H4 (cell line): Measurements from ENCODE around the gene WDR37.

DNA sequence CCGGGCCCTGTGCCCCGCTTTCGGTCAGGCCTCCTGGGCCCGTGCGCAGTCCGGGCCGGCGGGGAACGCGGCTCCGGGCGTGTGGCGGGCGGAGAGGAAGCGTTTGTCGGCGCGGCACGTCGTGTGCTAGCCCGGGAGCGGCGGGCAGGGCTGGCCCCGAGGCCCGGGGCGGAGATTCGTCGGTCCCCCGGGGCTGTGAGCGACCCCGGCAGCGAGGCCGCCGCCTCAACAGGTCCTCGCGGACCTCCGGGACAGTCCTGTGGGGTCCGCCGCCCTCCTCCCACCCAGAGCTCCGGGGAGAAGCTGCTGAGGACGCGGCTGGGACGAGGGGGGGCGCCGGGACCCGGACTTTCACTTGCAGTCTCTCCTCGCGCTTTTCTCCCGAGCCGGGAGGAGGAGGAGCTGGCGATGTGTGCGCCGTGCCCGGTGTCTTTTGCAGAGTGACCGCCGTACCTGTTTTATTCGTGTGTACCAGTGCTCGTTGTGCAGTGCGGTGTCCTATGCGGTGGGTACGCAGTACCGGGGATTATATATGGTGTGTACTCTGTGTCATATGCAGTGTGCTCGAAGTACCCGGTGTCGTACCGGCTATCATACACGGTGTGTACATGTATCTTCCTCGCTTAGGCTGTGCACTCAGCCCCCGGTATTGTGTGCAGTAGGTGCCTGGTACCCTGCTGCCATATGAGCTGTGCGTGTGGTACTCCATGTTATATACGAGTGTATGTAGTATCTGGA is 827 bp downstream of the ZMYND11 start:
- RAMPAGE, long total RNA: no peak

DNA sequence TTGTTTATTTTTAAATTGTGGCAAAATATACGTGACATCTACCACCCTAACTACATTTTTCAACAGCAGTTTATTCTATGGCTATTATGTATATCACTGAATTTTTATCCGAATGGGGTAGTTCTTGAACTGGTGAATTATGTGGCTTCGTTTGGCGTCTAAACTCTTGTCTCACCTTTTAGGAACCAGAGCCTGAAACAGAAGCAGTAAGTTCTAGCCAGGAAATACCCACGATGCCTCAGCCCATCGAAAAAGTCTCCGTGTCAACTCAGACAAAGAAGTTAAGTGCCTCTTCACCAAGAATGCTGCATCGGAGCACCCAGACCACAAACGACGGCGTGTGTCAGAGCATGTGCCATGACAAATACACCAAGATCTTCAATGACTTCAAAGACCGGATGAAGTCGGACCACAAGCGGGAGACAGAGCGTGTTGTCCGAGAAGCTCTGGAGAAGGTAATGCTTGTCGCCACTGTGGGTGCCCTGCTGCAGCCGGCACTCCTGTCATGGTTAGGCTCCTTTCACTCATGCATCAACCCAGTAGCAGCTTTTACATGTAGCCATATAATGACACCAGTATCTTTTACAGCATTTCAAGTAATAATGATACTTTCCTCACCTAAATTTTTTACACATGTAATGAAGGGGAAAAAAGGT is 113.0 kb downstream of the ZMYND11 start:
- RAMPAGE, long total RNA: no peak

GRCh38 chr10:387709-388366 is 252.6 kb downstream of the ZMYND11 start:
- RAMPAGE, long total RNA: no peak

- RAMPAGE, long total RNA: no peak
Observed at GRCh38 chr10:454643-455259, 234.7 kb downstream of the DIP2C start.

DNA sequence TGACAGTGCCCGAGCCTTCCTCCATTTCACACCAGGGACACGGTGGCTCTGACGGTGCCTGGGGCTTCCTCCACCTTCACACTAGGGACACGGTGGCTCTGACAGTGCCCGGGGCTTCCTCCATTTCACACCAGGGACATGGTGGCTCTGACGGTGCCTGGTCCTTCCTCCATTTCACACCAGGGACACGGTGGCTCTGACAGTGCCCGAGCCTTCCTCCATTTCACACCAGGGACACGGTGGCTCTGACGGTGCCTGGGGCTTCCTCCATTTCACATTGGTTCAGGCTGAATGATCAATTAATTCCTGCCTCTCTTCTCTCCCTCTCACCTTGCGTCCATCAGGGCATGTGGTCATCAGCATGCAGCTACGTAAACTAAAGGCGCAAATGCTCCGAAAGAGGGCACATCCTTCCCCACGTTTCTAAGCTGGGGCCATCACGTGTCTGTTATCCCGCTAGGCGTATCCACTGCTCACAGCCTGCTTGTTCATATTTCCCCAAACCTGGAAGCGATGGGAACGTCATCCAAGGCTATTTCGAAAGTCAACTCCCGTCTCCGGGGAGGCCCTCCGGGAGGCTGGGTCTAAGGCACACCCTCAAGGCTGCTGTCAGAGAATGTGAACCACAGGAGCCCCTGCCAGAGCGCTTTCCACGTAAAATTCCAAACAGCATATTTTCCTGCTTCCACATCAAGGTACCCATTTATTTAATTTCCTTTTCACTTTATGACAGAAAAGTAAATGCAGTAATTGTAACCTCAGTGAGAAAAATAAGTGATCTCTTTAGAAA is 199.3 kb downstream of the DIP2C start:
- RAMPAGE, long total RNA: no peak

DNA sequence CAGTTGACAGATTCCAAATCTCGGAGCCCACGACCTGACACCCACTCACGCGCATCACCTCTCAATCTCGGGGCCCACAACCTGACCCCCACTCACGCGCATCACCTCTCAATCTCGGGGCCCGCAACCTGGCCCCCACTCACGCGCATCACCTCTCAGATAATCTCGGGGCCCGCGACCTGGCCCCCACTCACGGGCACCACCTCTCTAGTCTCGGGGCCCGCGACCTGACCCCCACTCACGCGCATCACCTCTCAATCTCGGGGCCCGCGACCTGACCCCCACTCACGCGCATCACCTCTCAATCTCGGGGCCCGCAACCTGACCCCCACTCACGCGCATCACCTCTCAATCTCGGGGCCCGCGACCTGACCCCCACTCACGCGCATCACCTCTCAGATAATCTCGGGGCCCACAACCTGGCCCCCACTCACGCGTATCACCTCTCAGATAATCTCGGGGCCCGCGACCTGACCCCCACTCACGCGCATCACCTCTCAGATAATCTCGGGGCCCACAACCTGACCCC is 105.1 kb downstream of the DIP2C start:
- RAMPAGE, long total RNA: no peak

- RAMPAGE, long total RNA: no peak
Observed at GRCh38 chr10:593798-594512, 95.5 kb downstream of the DIP2C start.

DNA sequence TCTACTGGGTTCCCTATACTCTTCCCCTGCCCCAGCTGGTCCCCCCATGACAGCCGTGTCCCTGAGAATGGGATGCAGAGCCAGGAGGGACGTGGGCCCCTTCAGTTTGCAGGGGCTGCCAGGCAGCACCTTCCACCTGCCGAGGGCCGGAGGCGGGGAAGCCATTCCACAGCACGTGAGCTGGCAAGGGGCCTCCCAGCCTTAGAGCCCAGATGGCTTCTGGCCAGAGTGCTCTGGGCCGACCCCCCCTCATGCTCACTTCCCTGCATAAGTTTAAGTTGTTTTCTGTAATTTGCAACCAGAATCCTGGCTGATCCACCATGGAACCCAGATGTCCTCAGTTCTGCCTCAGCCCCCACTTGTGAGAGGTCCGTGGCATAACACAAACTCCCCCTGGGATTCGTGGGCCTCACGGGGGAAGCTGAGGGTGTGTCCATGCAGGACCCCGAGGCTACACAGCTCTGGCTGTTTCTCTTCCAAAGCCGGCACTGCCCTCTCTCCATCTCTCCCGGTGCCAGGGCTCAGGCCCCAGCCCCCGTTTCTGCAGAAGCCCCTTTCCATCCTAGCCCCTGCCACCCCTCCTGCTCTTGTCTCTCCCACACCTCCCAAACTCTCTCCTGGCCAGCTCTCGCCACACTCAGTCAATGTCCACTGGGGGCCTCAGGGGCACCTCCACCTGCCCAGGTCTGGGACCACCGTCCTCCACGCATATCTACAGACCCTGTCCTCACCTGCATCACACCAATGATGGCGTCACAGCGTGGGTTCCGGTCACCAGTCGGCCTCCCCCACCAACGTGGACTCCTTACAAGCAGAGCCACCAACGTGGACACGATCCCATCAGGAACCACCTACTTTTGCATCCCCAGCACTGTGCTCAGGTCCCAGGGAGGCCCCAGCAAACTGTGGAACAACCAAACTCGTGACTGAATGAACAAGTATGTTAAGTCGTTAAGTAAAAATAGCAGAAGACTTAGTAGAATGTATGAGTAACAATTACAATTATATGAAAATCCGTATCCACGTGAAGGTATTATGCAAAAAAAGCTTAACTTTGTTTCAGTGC is 38.6 kb downstream of the DIP2C start:
- RAMPAGE, long total RNA: no peak

DNA sequence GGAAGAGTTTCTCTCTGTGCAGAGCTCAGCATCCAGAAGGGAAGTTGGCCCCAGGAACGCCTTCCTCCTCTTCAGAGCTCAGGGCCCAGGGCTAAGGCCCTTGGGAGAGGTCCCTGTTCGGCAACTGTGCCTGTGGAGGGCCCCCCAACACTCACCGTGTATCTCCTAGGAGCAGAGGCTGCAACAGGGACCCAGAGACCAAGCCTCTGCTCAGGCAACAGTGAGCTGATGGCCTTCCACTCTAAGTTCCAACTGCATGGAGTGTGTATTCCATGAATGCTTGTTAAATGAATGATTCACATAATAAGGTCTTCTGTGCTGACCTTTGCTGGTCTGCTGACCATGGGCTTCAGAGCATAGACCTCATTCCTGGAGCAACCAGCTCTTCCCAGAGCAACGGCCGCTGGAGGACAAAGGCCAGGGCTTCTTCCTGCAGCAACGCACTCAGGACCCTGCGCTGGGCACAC is 7.7 kb downstream of the DIP2C start:
- RAMPAGE, long total RNA: no peak

DNA sequence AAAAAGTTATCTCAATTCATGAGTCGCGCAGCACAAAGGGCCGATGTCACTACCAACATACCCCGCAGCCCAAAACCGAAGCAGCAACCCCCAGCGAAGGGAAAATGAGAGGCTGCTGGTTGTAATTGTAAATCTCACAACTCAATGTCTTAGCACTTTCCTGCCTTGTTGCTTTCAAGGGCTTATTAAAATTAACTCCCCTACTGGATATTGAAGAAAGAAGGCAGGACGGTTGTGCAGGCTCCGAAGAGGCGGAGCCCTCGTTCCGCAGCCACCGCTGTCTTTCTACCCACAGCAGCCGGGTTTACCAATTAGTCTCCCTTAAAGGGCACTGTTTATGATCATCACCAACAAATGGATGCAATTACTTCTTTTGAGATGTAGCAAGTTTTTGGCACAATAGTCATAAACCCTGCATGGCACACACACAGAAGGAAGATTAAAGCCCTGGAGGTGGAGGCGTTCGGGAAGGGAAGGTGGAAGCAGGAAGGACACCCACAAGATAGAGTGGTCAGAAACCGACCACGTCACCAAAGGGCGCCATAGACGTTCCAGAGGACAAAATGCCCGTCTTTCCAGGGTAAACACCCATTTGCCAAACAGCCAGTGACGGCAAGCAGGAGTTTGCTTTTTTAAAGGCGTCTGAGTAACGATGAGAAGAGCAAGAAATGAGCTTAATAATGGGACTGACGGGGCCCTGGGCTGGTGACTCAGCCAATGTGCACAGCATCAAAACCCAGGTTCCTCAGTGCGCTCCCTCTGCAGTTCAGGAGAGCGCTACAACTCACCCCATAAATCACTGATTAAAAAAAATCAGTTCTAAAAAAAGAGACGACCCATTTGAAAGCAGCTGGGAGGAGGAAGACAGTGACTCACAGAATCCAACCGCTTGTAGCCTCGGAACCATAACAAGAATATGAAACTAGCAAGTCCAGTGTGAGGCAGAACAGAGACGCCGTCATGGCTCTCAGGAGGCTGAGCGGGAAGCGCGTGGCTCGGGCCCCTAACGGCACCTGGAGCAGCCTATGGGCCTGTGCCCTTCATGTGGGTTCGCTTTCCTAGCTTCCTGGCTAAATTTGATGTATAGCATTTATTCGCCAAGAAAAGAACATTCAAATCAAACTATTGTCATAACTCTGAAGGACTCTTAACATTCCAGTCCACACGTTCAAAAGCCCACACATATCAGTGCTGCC is 6.0 kb downstream of the DIP2C start:
- RAMPAGE, long total RNA: no peak

- RAMPAGE, long total RNA: no peak
Observed at GRCh38 chr10:687905-689227, 1.1 kb downstream of the DIP2C start.

GRCh38 chr10:690410-691109 is 1.1 kb upstream of the DIP2C start:
- RAMPAGE, long total RNA: no peak

DNA sequence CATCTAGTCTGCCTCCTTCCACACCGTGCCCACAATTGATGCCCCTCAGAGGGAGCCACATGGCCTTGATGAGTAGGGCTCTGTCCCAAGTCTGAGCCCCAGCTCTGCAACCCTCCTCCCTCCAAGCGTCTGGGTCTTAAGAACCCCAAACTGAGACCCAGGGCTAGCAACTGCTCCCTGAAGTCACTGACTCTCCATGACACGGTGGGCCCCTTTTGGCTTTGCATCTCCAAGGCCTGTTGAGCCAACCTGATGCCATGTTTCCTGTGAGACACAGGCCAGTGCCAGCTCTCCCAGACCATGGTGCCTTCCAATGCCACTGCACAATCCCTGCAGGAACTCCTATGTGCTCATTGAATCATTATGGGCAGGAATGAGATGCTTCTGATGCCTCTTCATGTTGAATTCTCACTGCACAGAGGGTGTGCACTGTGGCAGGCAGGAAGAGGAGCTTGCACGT is 107.9 kb downstream of the LARP4B start:
- RAMPAGE, long total RNA: no peak

DNA sequence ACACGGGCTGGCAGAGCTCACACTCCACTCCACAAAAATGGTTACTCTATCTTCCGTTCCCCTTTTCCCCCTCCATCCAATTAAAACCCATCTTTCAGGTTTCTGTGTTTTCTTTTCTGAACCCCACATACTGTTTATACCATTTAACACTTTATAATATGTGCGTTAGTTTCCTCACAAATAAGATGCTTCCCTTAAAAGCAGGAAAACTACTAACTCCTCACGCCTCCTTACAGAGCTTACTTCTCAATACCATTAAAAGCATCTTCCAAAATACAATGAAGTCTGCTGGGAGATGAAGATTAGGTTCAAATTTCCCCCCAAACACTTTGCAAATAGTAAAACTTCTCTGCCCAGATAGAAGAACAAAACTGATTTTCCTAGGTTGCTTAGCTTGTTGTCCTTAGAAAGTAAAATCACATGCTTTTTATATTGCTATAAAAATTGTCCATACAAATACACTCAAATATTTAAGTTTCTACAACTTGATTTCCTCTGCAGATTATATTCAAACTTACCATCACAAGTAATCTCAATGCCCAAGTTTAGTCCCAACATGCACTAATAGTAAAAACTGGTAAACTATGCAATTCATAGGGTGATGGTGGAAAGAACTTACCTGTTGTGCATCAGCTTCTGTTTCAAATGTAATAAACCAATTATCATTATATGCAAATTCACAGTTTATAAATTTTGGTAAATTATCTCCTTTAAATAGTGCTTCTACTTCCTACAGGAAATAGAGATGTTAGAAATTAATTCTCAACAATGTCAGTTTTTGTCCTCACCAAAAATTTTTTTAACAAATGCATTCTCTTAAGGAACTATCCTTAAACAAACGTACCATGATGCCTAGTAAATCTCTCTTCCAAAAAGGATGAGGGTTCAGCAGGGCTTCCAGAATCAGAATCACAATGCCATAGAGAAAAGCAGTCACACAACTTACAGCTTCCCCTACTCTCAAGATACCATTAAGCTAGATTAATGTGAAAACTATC is 101.0 kb downstream of the LARP4B start:
- RAMPAGE, long total RNA: no peak

- RAMPAGE, long total RNA: no peak
Observed at GRCh38 chr10:955445-955780, 23.9 kb upstream of the LARP4B start.

DNA sequence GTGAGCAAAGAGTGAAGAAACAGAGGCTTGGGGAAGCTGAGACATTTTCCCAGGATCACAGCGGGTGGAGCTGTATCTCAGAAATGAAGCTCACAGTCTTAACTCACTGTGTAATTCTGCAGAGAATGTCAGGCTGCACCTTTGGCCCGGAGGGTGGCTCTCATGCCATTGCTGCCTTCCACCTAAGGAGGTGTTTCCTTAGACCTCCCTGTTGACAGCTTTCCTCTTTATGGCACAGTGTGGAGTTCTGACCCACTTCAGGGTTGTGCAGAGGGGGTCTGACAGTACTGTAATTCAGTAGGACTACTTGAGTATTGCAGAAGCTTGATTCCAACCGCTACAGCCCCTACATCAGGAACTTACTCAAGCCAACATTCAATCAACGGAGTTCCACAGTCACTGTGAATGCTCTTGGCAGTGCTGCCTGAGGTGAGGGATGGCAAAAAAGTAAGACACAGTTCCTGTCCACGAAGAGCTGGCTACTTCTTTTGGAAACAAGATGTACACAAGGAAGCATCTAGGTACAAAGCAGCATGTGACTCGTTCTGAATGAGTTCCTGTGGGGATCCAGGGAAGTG is 2.7 kb upstream of the GTPBP4 start:
- RAMPAGE, long total RNA: no peak

GRCh38 chr10:1035189-1035694 is 9.6 kb upstream of the IDI2 start:
- RAMPAGE, long total RNA: no peak

DNA sequence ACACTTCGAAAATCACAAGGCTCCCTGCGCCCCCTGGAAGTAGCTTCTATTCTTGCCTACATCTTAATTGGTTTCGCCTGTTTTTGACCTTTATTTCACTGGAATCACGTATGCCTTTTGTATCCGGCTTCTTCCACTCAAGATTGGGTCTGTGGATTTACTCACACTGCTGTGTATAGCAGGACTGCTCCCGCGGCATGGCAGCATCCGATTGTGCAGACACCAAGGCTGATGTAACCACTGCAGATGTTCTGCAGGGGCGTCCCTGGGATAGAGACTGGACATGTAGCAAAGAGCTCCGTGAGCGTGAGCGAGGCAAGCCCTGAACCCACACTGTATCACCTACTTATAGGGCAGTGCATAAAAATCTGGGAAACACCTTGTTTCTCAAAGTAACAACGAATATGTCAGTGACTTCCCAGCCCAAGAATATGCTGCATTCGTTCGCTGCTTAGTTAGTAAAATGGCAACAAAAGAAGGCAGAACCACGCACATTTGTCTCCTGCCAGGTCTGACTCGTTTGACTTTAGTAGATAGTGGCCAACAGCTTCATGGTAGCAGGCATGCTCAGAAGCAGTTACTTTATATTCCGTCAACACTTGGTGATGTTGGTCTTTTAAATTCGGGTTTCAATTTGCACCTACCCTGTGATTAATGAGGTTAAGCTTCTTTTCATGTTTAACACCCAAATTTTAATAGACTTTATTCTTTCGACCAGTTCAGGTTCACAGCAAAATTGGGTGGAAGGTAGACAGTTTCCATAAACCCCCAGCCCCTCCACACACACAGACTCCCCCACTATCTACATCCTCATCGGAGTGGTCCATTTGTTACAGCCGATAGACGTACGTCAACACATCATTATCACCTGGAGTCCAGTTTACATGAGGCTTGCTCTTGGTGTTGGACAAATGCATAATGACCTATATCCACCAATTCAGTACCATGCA is 11.6 kb downstream of the IDI1 start:
- RAMPAGE, long total RNA: no peak

- RAMPAGE, long total RNA: no peak
Observed at GRCh38 chr10:1046415-1046651, 2.6 kb downstream of the IDI1 start.

GRCh38 chr10:1056167-1056554 is at the start of gene WDR37:
Gene WDR37, plus strand, starts transcription at chr10:1056385.
- RAMPAGE, long total RNA: no peak